Trachea (tissue), 1 donor: ENCODE measurements around a stretch of chr6.

GRCh38 chr6:6751897-6752518, 163.5 kb downstream of the LY86 start:
- PRO-cap: no peak

DNA sequence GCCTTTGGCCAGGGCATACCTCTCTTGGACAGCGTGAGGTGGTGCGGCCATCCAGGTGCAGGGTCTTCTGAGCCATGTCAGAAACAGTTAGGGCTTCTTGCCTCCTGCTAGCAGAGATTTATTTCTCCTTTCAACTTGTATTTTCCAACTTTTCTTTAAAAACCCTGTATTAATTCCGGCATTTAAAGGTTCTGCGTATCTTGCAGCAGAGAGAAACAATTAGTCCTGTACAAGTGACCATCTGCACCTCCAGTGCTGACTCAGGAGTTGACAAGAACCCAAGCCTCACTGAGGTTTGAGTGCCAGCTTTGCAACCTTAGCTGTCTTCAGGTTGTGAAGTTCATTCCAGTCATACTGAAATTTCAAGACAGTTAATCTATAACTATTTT, 177.9 kb downstream of the LY86 start:
- PRO-cap: no peak

- PRO-cap: no peak
Observed at GRCh38 chr6:6791073-6791340, 202.5 kb downstream of the LY86 start.

GRCh38 chr6:6820270-6821338, 232.1 kb downstream of the LY86 start:
- PRO-cap: unidirectional peak, plus-strand start at chr6:6821063

GRCh38 chr6:6940320-6940743, 167.4 kb upstream of the RREB1 start:
- PRO-cap: no peak

DNA sequence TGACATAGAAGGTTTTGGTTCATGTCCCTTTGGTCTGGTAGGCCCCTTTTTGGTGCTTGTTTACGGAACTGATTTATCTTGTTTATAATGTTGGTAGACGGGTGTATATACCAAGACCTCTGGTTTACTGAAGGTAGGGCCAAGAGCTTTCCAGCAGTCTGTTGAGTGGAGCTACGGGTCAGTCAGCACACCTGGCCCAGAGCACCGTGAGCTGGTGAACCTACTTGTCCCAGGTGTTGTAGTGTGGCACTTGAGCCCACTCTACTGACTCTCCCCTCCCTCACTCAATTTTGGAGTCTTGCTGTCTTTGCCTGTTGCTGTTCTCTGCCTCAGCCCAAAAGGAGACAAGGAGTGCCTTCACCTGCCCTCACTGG, 22.0 kb downstream of the RREB1 start:
- PRO-cap: no peak

DNA sequence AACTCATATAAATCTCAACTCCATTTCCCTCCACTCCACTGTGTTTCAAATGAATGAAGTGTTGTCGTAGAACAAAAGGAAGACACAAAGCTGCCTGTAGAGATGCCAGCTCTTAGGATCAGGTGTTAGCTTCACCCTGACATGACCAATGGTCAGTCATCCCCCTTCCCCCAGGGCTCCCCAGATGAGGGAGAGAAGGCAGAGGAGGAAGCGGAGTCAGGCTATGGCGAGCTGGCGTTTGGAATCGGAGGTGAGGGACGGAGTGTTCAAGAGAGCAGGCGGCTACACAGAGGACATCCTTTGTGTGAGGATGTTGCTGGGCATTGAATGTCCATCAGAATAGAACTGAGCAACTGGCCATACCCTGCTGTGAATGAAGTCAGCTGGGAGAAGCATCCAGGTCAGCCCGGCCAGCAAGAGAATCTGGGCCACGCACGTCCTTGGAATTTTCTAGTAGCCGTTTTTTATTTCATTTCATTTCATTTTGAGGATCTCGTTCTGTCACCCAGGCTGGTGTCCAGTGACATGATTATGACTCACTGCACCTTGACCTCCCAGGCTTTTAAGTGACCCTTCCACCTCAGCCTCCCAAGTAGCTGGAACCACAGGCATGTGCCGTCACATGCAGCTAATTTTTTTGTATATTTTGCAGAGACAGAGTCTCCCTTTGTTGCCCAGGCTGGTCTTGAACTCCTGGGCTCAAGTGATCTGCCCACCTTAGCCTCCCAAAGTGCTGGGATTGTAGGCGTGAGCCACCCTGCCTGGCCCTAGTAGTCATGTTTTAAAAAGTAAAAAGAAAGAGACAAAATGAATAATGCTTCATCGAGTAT, 97.9 kb downstream of the SSR1 start:
- PRO-cap: no peak

DNA sequence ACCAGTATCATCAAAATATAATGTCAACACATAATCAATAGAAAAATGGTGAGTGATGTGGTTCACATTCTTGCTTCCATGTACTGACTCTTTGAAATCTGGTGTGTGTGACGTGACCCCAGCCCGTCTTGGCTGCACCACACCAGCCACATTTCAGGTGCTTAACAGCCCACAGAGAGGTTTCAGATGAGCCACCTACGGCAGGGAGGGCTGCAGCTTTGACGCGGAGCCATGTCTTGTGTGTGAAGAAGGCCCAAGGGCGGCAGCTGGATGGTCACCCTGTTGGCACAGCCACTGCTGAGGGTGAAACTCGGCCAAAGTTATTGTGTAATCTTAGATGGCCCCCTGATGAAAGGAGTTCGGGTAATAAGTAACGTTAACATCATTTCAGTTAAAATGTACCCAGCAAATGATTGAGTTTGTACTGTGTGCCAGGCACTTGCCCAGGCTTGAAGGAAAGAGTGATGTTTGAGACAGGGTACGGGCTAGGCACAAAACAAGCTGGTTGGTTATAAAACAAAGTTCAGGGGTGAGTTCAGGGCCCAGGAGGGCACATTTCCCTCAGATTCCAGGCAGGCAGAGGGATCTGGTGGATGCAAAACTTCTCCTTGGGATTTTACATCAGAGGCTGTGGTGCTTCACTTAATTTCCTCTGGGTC, 97.2 kb downstream of the SSR1 start:
- PRO-cap: no peak

DNA sequence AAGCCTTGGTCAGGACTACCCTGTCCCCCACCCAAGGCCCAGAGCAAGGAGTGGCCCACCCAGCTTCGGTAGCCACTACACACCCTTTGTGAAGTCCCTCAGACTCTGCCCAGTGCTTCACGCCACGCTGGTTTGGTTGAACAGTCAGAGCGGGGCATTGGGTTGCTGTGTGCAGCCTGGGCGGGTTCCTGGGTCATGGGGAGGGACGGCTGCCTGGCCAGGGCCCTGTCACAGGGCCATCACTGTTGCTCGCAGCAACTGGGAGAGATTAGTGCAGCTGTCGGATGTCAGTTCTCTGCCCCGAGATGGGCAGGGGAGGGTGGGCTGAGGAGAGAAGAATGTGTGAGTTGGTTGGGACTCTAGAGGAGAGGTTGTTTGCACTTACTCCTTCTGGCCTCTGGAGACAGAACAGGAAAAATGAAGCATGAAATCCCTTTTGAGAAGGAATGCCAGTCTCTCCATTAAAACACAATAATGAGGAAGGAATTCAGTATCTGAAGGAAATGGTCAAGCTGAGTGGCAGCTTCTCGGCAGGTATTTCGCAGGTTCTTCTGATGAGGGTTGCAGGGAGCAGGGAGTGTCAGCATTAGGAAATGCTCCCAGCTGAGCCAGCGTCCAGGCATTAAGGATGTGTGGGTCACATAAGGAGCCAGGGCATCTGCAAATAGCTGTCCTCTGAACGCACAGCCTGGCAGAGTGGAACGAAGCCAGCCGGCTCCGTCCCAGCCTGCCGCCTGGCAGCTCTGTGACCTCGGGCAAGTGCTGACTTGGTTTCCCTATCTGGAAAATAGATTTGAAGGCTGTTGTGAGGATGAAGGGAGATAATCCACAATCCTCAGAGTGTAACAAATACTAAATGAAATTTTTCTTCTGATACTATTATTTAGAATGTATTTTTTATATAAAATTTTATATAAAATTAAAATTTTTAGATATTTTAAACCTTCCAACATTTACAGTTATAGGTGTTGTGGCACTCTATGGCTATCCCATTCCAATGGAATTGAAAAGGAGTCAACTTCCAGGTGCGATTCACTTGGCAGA, 95.8 kb downstream of the SSR1 start:
- PRO-cap: no peak

GRCh38 chr6:7266238-7266574, 46.8 kb downstream of the SSR1 start:
- PRO-cap: no peak

DNA sequence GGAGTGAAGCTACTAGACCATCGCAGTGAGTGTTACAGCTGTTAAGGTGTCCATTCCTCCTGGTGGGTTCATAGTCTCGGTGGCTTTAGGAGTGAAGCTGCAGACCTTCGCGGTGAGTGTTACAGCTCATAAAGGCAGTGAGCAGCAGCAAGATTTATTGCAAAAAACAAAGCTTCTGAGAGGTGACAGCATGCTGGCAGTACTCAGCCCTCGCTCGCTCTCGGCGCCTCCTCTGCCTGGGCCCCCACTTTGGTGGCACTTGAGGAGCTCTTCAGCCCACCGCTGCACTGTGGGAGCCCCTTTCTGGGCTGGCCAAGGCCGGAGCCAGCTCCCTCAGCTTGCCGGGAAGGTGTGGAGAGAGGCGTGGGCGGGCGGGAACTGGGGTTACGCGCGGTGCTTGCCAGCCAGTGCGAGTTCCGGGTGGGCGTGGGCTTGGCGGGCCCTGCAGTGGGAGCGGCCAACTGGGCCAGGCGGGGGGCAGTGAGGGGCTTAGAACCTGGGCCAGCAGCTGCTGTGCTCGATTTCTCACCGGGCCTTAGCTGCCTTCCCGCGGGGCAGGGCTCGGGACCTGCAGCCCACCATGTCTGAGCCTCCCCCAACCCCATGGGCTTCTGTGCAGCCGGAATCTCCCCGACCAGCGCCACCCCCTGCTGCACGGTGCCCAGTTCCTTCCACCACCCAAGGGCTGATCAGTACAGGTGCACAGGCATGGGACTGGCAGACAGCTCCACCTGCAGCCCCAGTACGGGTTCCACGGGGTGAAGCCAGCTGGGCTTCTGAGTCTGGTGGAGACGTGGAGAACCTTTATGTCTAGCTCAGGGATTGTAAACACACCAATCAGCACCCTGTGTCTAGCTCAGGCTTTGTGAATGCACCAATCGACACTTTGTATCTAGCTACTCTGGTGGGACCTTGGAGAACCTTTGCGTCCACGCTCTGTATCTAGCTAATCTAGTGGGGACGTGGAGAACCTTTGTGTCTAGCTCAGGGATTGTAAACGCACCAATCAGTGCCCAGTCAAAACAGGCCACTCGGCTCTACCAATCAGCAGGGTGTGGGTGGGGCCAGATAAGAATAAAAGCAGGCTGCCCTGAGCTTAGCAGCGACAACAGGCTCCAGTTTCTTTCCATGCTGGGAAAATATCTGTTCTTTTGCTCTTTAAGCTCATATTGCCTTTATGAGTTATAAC, 2.3 kb upstream of the SSR1 start:
- PRO-cap: no peak

- PRO-cap: bidirectional peak, plus-strand start at chr6:7543302, minus-strand start at chr6:7543117
Observed at GRCh38 chr6:7542721-7543493, 1.4 kb downstream of the DSP start.

DNA sequence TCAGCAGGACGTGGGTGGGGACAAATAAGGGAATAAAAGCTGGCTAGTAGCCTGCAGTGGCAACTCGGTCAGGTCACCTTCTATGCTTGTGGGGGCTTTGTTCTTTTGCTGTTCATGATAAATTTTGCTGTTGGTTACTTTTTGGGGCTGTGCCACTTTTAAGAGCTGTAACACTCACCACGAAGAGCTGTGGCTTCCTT, 209.3 kb upstream of the SLC35B3 start:
- PRO-cap: no peak

GRCh38 chr6:8656083-8656407, 220.7 kb upstream of the SLC35B3 start:
- PRO-cap: no peak

GRCh38 chr6:8743362-8743648, 308.0 kb upstream of the SLC35B3 start:
- PRO-cap: no peak

GRCh38 chr6:9463279-9463823, 951.5 kb downstream of the TFAP2A start:
- PRO-cap: no peak

DNA sequence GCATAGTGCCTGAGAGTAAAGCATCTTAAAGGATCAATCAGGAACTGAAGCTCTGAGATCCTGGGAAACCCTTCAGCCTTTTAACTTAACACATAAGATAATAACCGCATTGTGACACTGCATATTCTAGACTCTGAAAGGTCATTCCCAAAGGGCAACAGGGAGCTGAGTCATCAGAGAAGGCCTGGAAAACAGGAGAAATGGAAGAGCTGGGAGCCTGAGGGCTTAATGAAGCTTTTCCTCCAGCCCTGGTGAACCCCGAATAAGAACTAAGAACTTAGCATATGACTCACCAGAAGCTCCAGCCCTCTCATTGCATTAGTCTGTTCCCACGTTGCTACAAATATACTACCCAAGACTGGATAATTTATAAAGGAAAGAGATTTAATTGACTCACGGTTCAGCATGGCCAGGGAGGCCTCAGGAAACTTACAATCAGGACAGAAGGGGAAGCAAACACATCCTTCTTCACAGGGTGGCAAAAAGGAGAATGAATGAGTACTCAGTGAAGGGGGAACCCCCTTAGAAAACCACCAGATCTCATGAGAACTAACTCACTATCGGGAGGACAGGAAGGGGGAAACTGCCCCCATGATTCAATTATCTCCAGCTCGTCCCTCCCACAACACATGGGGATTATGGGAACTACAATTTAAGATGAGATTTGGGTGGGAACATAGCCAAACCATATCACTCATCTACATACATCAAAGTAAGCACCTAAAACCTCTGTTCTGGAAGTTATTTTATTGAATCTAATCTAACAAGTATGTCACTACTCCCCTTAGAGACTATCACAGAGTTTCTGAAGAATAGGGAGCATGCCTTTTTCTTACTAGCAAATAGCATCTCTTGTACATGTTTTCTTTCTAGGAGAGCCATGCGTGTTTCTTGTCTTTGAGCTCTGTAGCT, 648.4 kb downstream of the TFAP2A start:
- PRO-cap: no peak

DNA sequence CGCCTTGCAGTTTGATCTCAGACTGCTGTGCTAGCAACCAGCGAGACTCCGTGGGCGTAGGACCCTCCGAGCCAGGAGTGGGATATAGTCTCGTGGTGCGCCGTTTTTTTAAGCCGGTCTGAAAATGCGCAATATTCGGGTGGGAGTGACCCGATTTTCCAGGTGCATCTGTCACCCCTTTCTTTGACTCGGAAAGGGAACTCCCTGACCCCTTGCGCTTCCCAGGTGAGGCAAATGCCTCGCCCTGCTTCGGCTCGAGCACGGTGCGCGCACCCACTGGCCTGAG, 443.3 kb downstream of the TFAP2A start:
- PRO-cap: no peak

DNA sequence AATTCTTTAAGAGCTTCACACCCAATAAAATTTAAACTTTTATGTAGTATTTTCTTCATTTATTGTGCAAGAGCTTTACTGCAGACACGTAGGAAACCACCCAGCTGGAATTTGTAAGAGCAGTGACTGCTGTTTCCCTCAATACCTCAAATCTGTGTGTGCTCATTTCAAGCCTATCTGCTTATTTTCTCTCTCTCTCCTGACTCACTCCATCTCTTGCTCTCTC, 273.2 kb downstream of the TFAP2A start:
- PRO-cap: no peak

DNA sequence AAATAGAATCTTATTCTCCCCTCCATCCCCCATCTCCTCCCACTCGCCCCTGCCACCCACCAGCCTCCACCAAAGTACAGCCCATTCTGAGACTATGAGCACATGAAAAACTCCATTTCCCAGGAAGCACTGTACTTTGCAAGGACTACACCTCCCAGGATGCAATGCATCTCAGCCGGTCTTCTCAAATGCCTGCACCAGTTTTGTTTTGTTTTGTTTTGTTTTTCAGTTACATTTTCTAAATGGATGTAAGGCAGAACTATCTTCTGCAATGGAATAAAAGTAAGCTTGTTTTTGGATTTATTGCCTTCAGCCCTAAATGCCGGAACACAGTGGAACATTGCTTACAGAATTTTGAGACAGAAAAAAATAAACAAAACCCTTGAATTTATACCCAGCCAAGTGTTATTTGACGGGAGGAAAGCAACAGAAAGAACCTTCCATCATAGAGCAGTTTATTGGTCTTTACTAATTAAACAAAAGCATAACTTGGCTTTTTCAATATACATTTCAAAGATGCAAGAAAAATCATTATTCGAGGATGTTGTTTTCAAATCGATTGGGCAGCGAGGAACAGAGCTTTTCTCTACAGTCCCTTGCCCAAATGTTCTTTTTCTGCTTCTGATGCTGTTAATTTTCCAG, 267.8 kb downstream of the TFAP2A start:
- PRO-cap: no peak